Measurements from ENCODE around the gene SURF1.

DNA sequence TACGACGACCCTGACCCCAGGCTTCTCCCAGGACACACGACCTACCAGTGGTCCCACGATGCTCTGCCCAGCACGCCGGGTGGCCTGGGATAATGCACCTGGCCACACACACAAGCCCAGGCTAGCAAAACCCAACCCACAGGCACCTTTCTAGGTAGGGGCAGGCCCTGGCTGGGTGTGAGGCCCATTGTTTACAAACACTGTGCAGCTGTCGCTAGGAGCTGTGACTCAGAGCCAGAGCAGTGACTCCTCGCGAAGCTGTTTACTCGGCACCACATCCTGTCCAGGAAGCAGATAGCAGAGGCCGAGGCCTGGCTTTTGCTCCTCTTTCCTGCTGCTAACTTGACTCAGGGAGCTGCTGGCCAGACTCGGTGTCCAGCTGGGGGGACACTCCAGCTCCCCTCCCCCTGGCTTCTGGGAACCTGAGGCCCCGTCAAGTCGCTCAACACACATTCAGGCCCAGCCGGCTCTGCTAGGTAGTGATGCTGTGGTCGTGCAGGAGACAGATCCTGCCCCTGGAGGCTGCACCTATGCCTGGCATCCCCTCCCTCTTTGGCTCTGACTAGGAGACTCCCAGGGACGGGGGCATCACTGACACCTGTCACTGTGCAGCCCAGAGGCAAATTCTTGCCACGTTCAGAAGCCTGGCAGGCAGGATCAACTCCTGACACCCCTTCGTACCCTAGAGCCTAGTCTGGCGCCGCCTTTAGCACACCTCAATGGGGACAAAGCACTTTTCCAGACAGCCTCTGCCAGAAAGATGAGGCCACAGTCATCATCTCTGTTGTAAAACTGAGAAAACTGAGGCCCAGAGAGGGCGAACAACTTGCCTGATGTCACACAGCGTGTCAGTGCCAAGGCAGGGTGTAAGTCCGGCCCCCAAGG lies 12.9 kb upstream of the RALGDS start:
- RRBS: no CpG with 5 or more reads among the region's 24 CpGs

DNA sequence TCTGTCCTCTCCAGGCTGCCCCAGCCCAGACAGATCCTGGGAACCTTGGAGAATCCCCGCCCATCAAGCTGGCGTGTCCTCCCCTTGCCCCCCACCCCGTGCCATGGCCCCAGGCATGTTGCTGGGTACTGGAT lies 15.5 kb downstream of the GBGT1 start:
- RRBS: no CpG with 5 or more reads among the region's 3 CpGs

- RRBS: 2% methylated on average over 41 of the region's 139 CpGs
These were observed 14.6 kb downstream of the GBGT1 start for GRCh38 chr9:133148707-133149865.

- RRBS: no CpG with 5 or more reads among the region's 14 CpGs
These were observed 8.6 kb downstream of the GBGT1 start for GRCh38 chr9:133154915-133155667.

DNA sequence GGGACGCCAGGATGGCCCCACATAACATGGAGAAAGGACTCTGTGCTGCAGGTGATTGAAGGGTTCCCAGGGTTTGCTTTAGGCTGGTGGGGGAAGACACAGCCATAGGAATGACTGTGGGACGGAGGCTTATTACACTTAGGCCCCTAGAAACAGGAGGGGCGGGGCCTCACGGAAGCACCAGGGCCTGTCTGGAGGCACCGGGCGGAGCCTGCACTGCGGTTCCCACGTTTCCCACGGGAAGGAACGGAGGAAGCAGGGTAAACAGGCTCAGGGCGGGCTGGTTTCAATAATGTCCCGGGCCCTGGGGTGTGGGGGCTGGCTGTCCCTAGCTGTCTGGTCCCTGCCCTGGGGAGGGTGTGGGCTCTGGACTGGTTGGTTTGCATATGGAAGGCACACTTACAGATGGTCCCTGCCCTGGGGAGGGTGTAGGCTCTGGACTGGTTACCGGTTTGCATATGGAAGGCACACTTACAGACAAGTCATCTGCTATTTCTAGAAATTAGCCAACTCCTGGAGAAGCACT lies 14.2 kb upstream of the OBP2B start:
- RRBS: 11% methylated on average over 6 of the region's 13 CpGs

DNA sequence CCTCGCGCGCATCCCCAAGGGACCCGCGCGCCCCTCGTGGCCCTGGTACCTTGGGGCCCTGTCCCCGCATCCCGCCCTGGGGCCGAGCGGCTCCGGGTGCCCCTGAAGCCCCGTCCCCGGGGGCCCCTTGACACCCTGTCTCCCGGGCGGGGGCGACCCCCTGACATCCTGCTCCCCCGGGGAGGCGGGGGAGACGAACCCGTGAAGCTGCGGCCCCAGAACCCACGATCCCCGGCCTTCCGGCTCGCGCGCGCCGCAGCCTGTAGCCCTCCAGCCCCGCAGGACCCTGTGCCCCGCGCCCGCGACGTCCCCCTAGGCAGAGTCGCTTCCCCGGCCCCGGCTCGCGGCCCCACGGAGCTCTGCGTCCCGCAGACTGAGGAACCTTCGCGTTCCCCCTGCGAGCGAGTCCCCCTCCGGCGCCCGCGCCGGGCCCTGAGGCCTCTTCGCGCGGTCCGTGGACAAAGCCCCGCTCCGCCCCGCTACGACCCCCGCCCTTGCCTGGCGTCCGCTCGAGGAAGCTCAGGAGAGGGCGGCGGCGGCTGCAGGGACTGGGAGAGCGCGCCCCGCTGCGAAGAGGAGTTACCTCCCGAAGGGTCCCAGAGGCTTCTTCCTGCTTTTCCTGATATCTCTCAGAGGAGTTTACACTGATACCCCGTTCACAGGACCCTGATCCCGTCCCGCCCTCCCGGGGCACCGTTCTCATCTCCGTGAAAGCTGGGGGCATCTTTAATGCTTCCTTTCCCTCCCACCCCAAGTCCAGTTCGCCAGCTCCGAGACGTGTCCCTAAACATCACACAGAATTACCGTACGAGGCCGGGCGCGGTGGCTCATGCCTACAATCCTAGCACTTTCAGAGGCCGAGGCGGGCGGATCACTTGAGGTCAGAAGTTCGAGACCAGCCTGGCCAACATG lies 60.4 kb downstream of the SURF6 start:
- RRBS: 5% methylated on average over 28 of the region's 91 CpGs

DNA sequence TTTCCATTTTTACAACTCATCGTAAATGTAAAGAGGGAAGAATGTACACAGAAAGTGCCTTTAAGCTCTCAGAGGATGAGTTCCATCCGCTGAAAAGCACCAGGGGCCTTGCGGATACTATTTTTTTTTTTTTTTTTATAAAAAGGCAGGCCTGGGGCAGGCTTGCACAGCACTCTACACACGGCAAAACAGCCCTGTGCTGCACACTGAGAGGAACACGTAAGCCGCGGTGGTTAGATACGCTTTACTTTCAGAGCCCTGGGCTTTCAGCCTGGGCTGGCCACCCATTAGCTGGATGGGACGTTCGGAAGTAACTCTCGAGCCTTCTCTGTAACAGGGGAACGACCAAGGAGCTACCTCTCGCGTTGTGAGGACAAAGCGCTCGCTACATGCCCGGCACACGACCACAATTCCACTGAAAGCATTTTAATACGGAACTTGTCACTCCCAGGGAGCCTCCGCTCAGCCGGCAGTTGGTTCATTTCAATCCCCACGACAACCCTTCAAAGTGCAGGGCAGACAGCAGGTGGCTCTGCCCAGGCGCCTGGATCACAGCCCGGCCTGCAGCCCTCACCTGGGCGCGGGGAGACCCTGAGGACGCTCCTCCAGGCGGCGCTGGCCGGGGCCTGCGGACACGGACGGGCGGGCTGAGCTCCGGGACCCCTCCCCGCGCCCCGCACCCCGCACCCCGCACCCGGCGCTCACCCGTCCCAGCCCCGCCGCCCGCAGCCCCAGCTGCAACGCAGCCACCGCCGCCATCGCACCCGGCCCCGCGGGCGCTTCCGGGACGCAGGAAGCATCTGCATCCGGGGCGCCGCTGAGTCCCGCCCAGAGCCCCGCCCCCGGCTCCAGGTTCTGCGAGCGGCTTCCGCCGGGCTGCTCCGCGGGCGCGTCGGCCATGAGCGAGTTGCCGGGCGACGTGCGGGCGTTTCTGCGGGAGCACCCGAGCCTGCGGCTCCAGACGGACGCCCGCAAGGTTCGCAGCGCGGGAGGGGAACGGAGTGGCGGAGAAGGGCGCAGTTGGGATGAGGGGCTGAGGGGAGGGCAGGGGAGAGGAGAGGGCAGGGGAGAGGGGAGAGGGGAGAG lies at the start of gene SURF1:
Gene SURF1, minus strand, starts transcription at position 793 of the 1,086 bp plus-strand sequence.
- RRBS: 1% methylated on average over 47 of the region's 89 CpGs

- RRBS: no CpG with 5 or more reads among the region's 27 CpGs
These were observed 7.3 kb downstream of the SURF4 start for GRCh38 chr9:133368248-133369214.

GRCh38 chr9:133371250-133372427 lies 4.2 kb downstream of the SURF4 start:
- RRBS: no CpG with 5 or more reads among the region's 19 CpGs

DNA sequence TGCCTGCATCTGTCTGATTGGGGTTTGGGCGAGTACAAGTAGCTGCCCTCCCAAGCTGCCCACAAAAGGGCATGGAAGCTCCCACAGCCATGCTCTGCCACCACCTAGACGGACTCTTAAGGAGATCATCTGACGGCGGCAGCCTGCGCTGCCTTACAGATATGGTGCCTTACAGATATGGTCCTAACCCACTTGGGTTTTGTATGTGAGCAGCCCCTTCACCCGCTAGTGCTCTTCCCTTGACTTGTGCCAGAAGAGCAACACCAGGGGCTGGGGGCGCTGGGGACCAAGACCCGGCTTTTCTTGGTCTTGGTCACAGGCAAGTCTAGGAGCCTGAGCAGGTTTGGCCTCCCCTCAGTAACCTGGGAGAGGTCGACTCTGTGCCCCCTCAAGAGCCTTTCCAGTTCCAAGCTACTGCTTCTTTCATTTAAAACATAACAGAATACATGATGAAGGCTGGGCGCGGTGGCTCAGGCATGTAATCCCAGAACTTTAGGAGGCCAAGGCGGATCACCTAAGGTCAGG lies 2.9 kb downstream of the SURF4 start:
- RRBS: no CpG with 5 or more reads among the region's 12 CpGs

GRCh38 chr9:133460359-133461127 lies 765 bp downstream of the CACFD1 start:
- RRBS: 9% methylated on average over 16 of the region's 34 CpGs

DNA sequence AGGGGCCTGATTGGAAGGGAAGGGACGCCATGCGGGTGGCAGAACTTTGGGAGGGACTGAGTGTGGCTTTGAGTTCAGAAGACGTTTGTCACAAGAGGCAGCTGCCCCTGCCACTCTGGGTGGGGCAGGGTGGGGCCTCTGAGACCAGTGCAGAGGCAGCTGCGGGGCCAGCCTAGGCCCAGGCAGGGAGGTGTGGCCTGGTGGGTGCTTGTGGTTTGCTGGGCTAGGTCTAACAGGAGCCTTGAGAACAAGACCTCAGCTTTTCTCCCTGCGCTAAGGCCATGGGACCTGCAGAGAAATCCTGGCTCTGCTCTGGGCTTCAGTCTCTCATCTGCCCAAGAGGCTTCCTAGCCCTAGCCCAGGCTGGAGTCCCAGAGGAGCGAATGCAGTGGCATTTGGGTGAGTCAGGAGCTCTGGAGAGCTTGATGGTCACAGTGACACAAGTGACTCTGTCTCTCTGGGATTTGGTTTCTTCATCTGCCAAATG lies 2.3 kb downstream of the MYMK start:
- RRBS: no CpG with 5 or more reads among the region's 6 CpGs

DNA sequence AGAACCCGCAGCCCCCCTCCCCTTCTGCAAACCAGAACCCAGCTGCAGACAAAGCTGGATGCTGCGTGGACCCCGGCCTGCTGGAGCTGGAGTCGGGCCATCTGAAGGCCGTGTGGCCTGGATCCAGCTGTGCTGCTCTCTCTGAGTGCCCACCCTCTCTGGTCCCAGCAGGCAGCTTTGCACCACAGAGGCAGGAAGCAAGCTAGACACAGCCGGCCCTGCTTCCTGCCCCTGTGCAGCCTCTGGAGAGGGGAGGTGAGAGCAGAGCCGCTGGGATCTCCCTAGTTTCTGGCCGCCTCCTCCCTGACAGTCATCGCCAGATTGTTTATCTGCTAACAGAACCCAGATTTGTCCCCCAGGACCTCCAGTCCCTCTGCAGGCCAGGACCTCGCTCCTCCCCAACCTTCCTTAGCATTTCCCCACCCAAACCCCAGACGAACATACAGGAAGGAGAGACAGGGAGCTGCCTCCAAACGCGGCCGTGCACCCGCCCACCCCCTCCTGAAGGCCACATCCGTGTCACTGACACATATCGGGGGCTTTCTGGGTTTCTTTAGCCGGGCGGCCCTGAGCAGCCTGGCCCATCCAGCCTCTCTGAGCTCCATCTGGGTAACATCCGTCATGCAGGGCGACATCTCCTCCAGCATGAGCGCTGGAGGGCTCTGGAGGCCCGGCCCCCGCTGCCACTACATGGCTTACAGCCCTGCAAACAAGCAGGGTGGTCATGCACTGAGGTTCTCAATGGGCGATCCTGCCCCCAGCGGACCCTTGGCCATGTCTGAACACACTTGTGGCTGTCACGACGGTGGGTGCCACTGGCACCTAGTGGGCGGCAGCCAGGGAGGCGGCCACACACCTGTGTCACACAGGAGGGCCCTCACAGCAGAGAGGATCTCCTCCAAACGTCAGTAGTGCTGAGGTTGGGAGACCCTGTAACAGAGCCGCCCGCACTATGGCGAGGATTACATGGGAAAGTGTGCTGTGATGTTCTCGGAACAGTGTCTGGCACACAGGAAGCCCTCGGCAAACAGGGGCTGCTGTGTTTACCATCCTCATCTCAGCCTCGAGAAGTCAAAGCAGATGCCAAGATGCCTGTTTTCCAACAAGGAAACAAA lies 47.6 kb downstream of the DBH start:
- RRBS: 57% methylated on average over 3 of the region's 37 CpGs

- RRBS: no CpG with 5 or more reads among the region's 9 CpGs
These were observed 20.7 kb downstream of the SARDH start for GRCh38 chr9:133717367-133717906.

DNA sequence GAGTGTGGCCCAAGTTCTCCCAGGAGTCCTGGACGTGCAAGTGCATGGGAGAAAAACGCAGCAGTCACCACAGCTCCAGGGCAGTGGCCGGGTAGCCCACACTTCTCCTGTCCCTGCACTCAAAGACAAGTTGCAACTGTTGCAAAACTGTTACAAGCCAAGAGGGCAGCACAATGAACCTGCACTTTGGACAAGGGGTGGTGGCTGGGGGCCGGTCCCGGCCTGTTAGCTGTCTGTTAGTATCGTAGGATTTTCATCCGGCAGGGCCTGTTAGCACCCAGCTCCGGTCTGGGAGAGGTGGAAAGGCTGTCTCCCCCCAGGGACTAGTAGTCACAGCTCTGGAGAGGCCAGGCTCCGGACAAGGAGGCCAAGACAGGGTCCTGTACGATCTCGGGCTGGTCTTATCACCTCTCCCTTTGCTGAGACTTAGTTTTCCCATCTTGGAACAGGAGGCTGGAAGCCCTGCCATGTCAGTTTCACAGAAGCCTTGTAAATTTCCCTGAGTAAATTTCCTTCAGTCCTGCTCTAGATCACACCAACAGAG lies 1.7 kb upstream of the SARDH start:
- RRBS: 43% methylated on average over 2 of the region's 11 CpGs

DNA sequence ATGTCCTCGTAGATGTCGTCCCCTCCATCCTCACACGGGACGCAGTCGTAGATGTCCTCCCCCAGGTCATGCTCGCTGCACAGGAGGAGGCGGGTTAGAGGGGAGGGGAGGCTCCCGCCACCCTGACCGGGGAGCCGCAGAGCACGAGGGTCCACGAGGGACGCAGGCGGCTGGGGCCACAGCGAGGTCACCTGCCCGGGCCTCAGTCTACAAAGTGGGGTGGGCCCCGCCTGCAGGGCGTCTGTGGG lies 73.9 kb upstream of the SARDH start:
- RRBS: 90% methylated on average over 8 of the region's 18 CpGs

- RRBS: 67% methylated on average over 1 of the region's 37 CpGs
These were observed 106.9 kb upstream of the SARDH start for GRCh38 chr9:133844571-133845918.

DNA sequence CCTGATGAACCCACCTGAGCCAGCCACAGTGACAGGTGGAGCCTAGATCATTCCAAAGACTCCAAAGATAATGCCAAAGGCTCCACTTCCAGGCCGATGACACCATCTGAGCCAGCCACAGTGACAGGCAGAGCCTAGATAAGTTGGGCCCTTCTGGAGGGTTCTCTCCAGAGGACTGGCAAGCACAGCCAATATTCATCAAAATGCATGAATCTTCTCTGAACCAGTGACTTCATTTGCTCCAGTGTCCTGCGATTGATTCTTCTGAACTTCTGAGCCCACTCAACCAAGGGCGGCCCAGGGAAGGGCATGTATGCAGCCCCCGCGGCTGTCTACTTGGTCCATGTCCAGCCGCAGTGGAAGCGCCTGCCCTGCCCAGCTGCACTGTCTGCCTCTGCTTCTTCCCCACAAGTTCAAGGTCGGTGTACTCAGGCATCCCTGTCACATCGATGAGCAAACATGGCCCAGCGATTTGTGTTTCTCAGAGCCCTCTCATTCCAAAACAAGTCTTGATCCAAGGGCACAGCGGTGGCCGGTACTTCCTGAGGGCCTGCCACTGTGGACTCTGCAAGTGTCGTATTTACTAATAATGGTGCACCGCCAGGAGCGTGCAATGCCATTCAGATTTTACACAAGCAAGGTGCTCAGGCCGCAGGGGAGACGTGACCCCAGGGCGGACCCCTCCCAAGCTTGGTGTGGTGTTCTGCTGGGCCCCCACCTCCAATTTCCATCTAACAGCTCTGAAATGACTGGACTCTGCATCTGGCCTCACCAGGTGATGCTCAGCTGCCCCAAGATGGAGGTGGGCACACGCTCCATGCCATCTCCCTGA lies 107.0 kb downstream of the VAV2 start:
- RRBS: no CpG with 5 or more reads among the region's 19 CpGs

GRCh38 chr9:133932156-133932777 lies 59.9 kb downstream of the VAV2 start:
- RRBS: 56% methylated on average over 2 of the region's 24 CpGs

DNA sequence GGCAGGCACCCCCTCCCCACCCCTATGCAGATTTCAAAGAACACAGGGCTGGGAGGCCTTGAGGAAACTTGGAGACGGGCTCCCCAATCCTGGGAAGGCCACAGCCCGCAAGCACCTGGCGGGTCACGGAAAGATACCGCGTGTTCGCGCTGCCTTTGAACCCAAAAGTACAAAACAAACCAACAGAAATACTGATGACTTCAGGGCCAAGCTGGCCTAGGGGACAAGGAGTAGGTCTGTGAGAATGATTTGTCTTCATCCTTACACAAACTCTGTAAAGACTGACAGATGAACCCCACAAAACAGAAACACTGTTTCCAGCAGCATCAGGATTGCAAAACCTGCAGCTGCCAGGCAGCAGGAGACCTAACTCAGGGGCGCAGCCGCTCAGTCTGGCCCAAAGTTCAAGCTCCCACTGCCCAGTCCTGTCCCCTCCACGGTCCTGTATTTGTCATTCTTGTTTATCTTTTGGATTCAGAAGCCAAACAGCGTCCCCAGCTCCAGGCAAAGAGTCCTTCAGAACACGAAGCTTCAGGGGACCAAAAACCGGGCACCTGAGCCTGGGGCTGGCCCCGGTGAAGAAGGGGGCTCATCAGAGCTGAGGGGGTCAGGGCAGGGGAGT lies 13.7 kb downstream of the VAV2 start:
- RRBS: 95% methylated on average over 1 of the region's 15 CpGs

Data from hTERT-HM (cell line).